AG09309 (cell line): Measurements from ENCODE around the gene SDCBP2.

DNA sequence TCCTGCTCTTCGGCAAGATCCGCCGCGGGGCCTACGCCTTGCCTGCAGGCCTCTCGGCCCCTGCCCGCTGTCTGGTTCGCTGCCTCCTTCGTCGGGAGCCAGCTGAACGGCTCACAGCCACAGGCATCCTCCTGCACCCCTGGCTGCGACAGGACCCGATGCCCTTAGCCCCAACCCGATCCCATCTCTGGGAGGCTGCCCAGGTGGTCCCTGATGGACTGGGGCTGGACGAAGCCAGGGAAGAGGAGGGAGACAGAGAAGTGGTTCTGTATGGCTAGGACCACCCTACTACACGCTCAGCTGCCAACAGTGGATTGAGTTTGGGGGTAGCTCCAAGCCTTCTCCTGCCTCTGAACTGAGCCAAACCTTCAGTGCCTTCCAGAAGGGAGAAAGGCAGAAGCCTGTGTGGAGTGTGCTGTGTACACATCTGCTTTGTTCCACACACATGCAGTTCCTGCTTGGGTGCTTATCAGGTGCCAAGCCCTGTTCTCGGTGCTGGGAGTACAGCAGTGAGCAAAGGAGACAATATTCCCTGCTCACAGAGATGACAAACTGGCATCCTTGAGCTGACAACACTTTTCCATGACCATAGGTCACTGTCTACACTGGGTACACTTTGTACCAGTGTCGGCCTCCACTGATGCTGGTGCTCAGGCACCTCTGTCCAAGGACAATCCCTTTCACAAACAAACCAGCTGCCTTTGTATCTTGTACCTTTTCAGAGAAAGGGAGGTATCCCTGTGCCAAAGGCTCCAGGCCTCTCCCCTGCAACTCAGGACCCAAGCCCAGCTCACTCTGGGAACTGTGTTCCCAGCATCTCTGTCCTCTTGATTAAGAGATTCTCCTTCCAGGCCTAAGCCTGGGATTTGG, 11.5 kb upstream of the RBCK1 start:
- RRBS, result no CpG with 5 or more reads among the region's 18 CpGs

DNA sequence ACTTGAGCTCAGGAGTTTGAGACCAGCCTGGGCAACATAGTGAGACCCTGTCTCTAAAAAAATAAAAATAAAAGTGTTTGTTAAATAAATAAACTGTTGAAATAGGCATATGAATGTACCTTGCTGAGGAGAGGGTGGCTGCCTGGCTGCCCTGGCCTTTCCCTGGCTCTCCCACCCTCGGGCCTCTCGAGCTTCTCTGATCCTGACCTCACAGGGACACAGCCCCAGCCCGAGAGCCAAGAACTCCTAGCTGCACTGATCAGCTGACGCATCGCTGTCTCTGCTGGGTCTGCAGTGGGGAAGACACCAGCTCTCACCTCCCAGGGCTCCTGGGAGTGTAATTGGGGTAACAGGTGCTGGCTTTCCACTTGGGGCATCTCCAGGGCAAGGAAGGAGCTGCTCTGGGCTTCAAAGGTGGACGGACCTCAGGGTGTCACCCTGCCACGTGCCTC, 7.0 kb downstream of the TCF15 start:
- RRBS, result no CpG with 5 or more reads among the region's 7 CpGs

DNA sequence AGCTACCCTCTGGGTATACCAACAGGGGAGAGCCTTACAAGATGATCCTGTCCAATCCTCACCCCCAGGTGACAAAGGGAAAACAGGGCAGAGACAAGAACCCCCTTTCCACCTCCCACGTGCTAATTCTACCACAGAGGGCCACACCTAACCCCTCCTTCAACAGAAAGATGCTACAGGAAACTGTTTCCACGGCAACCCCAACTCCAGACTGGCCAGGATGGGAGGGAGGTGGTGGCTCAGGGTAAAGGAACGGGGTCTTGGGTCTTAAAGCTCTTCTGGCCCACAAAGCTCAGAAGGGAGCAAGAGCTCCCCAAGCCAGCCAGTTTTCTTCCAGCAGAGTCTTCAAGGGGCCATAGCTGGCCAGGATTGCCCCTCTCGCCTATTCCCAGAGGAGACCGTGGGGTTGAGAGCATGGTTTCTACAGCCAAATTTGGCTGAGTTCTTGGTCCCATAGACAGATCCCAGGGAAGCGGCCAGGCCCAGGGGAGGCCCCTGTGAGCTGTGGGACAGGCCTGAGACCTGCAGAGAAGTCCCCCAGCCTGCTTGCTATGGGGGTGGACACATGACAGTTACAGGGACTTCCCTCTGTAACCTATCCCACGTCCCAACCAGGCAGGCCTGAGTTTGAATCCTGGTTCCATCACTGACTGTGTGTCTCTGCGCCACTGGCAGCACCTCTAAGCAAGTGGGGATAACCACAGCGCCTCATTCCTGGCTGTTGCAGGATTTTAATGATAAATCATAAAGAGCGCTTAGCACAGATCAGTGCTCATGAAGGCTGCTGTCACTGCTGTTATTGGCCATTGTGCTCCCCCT, 2.7 kb downstream of the TCF15 start:
- RRBS, result no CpG with 5 or more reads among the region's 10 CpGs

DNA sequence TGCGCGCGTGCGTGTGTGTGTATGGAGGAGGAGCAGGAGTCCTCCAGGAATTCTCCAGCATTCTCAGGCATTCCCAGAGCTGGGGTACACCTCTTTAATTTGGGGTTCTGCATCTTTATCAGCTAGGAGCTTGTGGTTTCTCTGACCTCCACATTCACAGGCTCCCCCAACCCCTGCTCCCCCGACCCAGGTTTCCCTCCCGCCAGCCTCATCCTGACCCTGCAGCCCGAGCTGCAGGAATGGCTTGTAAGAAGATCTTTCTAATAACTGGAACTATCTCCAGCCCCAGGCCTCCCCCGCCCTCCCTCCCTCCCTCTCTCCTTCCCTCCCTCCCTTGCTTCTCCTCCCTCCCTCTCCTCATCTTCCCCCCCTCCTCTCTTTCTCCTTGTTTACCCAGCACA, 3.2 kb downstream of the SCRT2 start:
- RRBS, result no CpG with 5 or more reads among the region's 8 CpGs

DNA sequence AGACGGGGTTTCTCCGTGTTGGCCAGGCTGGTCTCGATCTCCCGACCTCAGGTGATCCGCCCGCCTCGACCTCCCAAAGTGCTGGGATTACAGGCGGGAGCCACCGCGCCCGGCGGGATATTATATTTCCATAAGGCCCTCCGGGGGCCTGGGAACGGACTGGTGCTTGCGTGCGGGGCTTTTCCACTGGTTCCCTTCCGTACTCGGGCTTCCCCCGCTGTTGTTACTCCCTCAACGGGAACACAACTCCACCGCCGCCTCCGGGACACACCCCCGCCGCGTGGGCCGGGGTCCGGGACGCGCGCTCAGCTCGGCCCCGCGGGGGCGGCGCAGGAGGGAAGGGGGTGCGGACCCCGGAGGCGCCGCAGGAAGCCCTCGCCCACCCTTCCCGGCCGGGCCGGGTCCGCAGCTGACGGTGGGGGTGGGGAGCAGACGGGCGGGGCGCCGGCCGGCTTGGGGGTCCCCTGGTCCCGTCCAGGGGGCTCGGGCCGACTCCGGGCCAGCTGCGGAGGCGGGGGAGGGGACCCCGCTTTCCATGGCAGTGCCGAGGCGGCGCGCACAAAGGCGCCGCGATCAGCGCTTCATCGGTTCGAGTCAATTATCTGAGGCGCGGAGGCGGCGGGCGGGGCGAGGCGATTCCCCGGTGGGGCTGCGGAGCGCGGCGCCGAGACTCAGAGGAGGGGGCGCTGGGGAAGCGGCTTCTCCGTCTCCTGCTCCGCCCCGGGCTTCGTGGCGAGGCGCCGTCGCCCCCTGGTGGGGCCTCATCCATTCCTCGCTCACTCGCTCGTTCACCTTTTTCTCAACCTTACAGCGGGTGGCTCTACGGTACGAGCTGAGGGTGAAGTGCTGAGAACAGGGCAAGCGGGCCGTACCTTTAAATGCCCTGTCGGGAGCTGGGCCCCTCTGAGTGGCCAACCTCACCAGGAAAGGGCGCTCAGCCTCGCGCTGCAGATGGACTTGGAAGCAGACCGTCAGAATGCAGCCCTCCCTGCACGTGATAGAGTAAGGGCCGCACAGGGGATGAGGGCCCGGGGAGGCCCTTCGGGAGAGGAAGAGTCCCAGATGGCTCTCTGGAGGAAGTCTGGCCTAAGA, 40.1 kb downstream of the SLC52A3 start:
- RRBS, result 2% methylated on average over 36 of the region's 108 CpGs

DNA sequence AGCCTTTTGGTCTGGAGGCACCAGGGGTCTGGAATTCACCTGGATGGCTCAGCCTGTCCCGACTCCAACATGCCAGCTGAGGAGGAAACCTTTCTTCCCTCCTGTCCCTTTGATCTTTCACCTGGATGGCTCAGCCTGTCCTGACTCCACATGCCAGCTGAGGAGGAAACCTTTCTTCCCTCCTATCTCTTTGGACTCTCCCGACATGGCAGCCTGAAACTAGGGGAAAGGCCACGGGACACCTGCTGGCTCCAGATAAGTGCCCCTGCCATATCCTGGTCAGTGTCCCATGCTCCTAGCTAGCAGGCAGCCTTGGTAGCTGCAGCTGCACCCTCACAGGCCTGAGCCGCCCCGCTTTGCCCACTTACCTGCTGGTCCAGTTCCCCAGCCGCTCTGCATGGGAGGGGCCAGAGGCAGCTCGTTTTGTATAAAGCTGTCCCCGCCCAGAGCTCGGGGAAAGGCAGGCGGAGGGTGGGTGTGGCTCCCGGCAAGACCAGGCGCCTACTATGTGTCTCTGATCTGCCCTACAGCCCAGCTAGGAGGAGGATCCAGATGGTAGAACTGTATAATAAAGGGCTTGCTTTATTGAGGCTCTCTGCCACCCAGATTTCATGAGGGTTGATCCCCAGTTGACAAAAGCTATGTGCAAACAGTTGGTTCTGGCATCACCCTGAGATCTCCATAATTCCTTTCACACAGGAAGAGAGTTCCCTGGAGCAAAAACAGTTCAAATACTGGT, 7.5 kb upstream of the SLC52A3 start:
- RRBS, result no CpG with 5 or more reads among the region's 12 CpGs

DNA sequence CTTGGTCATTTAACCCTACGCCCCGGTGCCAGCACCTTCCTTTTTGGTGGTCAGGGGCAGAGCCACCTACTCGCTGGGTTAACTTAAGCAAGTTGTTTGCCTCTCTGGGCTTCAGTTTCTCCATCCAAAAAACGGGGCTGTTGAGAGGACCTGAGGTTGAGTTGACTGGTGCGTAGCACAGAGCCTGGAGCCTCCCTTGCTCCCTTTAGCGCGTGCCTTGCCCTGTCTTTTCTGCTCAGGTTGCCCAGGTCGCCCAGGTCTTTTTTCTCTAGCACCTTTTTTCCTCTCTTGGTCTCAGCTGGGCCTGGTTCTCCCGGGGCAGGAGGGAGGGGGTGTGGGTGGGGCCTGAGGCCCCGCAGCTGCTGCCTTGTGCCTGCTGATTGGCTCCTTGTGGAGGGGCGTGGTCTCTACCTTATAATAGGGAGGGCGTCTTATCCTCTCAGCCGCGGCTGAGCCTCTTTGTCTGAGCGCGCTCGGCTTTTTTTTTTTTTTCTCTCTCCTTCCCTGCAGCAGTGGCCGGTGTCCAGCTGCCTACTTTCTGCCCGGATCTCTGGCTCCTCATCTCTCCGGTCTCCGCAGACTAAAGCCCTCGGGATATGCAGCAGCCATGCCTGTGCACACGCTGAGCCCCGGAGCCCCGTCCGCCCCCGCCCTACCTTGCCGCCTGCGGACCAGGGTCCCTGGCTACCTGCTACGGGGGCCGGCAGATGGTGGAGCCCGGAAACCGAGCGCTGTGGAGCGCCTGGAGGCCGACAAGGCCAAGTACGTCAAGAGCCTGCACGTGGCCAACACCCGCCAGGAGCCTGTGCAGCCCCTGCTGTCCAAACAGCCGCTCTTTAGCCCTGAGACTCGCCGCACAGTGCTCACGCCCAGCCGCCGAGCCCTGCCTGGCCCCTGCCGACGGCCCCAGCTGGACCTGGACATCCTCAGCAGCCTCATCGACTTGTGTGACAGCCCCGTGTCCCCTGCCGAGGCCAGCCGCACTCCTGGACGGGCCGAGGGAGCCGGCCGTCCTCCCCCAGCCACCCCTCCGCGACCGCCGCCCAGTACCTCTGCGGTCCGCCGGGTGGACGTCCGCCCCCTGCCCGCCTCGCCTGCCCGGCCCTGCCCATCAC, 11.0 kb downstream of the FAM110A start:
- RRBS, result 49% methylated on average over 26 of the region's 67 CpGs

- RRBS, result no CpG with 5 or more reads among the region's 9 CpGs
These were observed at the start of gene SDCBP2 for GRCh38 chr20:1328988-1329932. SDCBP2 (minus strand) TSS chr20:1329139.

GRCh38 chr20:1468820-1469325, 2.2 kb upstream of the NSFL1C start:
- RRBS, result no CpG with 5 or more reads among the region's 1 CpG

GRCh38 chr20:1811665-1811897, 83.6 kb upstream of the SIRPA start:
- RRBS, result no CpG with 5 or more reads among the region's 2 CpGs

- RRBS, result 66% methylated on average over 3 of the region's 12 CpGs
These were observed 62.5 kb upstream of the SIRPA start for GRCh38 chr20:1832691-1833046.

DNA sequence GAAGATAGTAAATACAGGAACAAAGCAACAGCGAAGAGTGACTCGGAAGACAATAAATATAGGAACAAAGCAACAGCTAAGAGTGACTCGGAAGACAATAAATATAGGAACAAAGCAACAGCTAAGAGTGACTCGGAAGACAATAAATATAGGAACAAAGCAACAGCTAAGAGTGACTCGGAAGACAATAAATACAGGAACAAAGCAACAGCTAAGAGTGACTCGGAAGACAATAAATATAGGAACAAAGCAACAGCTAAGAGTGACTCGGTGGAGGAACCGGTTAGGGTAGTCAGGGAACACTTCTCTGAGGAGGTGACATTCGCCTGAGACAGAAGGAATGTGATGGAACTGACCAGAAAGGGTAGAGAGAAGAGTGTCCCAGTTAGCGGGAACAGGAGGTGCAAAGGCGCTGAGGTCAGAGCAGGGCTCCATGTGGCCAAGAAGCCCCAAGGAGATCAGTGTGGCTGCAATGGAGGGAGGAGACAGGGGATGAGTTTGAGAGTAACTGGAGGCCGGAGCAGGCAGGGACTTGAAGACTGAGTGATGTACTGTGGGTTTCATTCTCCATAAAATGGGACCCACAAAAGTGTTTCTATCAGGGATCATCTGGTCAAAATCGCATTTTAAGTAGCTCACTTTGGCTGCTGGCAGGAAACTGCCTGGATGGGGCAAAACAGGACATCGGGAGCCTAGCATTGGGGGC, 55.2 kb upstream of the SIRPA start:
- RRBS, result no CpG with 5 or more reads among the region's 14 CpGs

DNA sequence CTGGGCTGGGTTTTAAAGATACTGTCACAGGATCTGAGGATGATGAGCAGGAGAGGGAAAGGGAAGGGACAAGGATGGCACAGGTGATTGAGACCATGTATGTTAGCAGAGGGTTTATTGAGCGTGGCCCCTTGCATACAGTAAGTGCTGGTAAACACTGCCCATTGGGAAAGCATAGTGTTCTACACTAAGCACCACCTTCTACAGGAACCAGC, 14.5 kb upstream of the SIRPA start:
- RRBS, result no CpG with 5 or more reads among the region's 1 CpG

- RRBS, result no CpG with 5 or more reads among the region's 7 CpGs
These were observed 14.6 kb downstream of the SIRPA start for GRCh38 chr20:1909766-1910335.

DNA sequence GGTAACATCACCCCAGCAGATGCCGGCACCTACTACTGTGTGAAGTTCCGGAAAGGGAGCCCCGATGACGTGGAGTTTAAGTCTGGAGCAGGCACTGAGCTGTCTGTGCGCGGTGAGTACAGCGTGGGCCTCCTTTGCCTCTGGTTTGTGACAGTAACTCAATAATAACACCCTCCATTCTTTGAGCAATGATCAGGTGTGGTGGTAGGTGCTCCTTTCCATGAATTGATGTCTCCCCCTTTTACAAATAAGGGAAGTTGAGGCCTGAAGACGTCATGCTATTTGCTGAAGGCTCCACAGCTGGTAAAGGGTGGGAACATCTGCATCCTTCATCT, 20.1 kb downstream of the SIRPA start:
- RRBS, result no CpG with 5 or more reads among the region's 8 CpGs

GRCh38 chr20:1927843-1928809, 32.9 kb downstream of the SIRPA start:
- RRBS, result 93% methylated on average over 2 of the region's 15 CpGs

DNA sequence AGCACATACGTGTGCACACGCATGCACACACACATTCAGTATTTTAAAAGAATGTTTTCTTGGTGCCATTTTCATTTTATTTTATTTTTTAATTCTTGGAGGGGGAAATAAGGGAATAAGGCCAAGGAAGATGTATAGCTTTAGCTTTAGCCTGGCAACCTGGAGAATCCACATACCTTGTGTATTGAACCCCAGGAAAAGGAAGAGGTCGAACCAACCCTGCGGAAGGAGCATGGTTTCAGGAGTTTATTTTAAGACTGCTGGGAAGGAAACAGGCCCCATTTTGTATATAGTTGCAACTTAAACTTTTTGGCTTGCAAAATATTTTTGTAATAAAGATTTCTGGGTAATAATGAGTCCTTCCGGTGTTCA, 44.3 kb downstream of the SIRPA start:
- RRBS, result no CpG with 5 or more reads among the region's 5 CpGs

GRCh38 chr20:2129429-2129949, 27.9 kb downstream of the STK35 start:
- RRBS, result no CpG with 5 or more reads among the region's 12 CpGs

- RRBS, result no CpG with 5 or more reads among the region's 2 CpGs
These were observed 39.0 kb downstream of the STK35 start for GRCh38 chr20:2140571-2141068.

DNA sequence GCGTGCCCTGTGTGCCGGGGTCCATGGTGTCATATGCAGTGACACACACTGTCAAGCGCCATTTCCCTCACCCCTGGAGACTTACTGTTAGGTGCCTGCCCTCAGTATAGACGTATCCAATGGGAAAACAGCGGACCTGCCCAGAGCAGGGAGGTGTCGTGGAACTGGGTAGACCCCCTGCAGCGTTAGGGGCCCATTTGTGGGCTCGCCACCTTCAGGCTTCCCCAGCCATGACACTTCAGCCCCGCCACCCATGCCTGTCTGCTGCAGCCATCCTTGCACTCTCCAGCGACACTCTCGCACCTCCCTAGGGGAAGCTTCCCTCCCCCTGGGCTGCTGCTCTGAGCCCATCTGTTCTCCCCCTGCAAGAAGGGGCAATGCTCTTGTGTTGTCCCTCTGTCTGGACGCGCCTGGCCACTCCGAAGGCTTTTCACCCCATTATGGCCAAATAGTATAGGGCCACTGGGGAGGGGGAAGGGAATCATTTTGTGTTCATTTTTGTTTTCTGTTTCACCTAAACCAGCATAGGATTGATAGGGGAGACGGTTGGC, 43.3 kb downstream of the STK35 start:
- RRBS, result no CpG with 5 or more reads among the region's 15 CpGs